ENCODE data around the genes DAPP1 and BDH2.

DNA sequence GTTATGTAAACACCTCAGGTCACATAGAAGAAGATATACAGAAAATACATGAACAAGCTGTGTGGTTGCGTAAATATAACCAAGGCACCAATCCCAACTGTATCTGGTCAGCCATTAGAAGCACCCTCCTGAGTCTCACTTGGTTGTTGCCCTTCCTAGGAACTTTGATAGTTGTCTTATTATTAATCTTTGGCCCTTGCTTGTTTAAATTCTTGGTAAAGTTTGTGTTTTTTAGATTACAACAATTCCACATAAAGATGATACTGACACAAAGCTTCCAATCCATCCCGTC is 11.0 kb upstream of the ADH4 start:
- PRO-cap, result no peak

DNA sequence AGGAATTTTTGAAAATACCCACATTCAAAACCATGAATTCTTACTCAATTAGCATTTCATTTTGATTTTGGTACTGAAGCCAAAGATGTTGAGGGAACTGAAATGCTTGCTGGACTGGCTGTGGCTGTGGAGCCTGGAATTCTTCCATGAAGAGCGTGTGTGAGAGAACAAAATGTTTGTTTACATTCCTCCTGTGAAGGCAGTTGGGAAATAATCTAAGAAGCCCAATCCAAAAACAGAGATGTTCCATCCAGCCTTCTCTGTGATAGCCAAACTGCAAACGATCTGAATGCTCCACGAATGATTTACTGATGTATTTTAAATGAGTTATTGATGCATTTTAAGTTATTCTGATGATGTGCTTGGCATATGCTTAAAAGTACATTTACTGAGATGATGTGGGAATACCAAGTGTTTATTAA is 3.8 kb upstream of the ADH1B start:
- PRO-cap, result no peak

DNA sequence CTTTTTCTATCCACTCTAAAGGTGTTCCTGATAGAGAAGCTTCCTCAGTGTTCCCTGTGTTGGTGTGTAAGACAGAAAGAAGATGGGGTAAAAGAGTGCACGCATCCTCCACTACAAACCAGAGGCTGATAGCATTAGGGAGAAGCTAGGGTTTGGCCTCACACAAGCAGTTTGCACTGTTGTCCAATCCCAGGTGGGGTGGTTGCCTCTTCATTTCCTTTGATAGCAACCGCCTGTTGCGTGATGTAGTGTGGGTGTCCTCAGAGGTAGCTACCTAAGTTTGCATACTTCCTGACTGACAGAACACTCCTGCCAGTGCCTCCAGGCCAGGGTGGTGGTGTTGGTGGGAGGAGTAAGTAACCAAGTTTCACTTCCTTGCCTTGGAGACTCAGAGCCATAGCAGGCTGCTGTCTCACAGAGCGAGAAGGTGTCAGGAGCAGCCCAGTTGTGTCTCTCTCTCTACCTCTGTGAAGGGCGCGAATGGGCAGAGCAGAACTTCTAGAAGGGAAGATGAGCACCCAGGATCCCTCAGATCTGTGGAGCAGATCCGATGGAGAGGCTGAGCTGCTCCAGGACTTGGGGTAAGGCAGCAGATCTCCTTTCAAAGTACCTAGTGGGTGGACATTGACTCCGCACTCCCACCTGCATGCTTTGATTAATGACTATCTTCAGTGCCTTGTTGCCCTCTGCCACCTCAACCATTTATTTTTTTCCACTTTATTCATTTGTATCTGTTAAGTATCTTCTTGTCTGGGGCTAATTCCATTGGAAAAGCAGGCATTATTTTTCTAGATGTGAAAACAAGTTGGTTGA is at the start of gene DAPP1:
DAPP1 (plus strand) TSS at position 394 of the 813 bp plus-strand sequence.
- PRO-cap, result bidirectional peak, plus-strand start at position 417 of the sequence, minus-strand start at position 127 of the sequence

DNA sequence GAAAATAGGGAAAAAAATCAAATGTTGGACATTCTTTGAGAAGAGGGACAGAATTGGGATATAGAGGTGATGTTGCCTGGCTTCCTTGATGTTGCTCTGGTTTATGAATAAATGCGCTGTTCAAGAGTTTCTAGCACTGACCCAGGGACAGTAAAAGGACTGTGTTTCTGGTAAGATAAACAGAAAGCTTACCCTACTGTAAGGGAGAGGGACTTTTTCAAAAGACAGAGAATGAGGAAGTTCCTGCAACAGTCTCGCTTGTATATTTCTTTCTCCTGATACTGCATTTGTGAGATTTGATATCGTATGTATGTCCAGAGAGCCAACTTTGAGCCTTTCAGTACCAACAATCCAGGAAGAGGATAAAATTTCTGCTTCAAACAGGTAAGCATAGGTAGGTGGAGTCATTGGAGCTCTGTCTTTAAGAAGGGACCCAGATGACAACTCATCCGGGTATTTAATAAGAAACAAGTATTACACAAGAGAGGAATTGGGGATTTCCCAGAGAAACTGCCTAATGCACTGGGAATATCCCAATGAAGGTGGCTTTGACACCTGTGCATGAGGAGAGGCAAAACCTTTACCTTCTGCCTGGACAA is 719 bp downstream of the DAPP1 start:
- PRO-cap, result no peak

GRCh38 chr4:101178634-101179369 is 168.5 kb downstream of the PPP3CA start:
- PRO-cap, result no peak

DNA sequence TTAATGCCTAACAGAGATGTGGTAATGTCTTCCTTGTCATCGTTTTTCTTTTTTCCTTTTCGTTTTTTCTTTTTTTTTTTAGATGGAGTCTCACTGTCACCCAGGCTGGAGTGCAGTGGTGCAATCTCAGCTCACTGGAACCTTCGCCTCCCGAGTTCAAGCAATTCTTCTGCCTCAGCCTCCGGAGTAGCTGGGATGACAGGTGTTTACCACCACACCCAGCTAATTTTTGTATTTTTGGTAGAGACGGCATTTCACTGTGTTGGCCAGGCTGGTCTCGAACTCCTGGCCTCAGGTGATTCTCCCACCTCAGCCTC is 100.3 kb downstream of the PPP3CA start:
- PRO-cap, result no peak

GRCh38 chr4:101262668-101263250 is 84.6 kb downstream of the PPP3CA start:
- PRO-cap, result no peak

GRCh38 chr4:101283398-101284164 is 63.7 kb downstream of the PPP3CA start:
- PRO-cap, result no peak

DNA sequence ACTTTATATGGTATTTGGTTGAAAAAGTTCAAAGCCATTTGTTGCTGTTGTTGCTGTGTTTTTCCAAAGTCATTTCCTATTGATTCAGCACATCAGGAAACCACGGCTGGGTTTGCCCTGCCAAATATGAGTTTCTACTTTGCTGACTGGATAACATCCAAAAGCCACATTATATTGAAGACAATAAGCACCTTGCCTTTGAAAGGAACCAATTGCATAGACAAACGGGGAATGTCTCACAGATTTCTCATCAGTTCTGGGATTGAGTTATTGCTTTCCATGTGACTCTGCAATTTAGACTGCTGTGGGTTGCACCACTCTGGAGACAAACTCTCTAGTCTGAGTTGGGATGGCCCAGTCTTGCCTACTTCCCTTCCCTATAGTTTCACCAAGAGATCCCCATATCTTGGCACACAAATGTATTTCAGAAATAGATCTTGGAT is 206.1 kb downstream of the SLC39A8 start:
- PRO-cap, result no peak

DNA sequence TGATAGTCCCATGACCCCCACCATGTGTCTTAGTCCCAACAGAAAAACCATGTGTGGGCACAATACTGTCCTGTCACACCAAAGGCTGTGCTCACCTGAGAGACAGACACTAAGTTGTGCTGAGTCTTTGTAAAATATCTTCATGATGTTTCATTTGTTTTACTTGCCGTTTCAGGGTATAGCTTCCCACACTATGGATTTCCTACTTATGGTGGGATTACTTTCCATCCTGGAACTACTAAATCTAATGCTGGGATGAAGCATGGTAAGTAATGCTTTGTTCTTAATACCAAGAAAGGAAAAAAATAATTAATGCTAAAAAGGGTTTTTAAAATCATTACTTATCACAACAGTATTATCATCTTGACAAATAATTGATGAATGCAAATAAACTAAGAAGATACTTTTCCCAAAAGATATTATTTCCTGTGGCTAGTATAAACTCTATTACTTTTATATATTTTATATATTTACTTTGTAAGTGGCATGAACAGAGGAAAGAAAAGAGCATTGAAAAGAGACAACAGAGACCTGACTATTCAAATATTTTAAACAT is 93.6 kb downstream of the NFKB1 start:
- PRO-cap, result no peak

- PRO-cap, result no peak
Observed at GRCh38 chr4:102734620-102735243, 26.0 kb downstream of the MANBA start.

DNA sequence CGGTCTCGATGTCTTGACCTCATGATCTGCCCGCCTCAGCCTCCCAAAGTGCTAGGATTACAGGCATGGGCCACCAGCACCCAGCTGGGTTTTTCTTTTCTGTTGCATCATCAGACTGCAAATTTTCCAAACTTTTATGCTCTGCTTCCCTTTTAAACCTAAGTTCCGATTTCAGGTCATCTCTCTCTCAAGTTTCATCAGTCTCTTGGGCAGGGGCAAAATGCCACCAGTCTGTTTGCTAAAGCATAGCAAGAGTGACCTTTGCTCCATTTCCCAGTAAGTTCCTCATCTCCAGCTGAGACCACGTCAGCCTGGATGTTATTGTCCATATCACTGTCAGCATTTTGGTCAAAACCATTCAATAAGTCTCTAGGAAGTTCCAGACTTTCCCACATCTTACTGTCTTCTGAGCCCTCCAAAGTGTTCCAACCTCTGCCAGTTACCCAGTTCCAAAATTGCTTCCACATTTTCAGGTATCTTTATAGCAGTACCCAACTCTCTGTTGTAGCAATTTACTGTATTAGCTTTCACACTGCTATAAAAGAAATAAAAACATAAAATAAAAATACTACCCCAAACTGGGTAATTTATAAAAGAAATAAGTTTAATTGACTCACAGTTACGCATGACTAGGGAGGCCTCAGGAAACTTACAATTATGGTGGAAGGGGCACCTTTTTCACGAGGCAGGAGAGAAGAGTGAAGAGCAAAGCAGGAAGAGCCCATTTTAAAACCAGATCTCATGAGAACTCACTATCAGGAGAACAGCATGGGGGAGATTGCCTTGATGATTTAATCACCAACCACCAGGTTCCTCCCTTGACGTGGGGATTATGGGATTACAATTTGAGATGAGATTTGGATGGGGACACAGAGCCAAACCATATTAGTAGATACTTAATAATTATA is 9.8 kb downstream of the CISD2 start:
- PRO-cap, result no peak

DNA sequence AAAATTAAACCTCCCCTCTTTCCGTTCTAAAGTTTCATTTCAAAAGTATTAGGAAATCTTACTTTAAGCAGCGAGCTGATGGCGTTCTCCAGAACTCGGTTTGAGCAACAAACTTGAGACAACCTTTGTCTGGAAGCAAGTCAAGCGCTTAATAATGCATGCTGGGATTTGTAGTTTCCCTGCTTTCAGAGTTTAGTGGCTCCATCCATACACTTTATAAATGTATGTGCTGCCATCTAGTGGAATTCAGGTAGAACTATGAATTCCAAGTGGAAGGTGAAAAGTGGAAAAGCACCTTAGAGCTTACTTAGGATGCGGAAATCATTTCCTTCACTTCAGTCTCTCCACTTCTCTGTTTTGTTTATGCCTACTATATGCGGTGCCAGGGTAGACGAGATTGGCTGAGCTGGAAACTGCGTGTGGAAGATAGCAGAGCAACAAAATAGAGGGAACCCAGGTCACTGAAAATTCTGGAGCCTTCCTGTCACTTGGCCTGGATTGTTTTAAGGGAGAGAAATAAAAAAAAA is at the start of gene BDH2:
BDH2 (minus strand) TSS at position 114 of the 527 bp plus-strand sequence.
- PRO-cap, result unidirectional peak, minus-strand start at position 102 of the sequence

DNA sequence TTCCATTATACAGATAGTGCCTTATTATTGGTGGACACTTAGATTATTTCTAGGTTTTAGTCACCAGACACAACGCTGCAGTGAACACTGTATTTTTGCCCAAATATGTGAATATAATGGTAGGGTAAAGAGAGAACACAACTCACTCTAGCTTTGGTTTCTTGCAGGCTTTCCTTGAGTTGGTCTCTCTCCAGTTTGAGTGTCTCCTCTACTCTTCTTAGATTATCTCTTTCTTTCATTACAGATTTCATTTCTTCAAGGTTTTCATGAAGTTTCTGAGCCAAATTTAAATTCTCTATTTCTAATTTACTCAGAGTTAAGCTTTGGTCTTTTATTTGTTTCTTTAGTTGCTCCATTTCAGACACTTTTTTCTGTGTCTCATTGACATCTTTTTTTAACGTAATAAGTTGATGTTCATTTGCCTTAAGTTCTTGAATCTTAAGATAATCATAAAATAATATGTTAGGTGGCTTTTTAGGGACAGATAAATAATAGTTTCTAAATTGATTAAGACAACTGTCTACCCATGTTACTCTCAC is 41.1 kb upstream of the BDH2 start:
- PRO-cap, result no peak

DNA sequence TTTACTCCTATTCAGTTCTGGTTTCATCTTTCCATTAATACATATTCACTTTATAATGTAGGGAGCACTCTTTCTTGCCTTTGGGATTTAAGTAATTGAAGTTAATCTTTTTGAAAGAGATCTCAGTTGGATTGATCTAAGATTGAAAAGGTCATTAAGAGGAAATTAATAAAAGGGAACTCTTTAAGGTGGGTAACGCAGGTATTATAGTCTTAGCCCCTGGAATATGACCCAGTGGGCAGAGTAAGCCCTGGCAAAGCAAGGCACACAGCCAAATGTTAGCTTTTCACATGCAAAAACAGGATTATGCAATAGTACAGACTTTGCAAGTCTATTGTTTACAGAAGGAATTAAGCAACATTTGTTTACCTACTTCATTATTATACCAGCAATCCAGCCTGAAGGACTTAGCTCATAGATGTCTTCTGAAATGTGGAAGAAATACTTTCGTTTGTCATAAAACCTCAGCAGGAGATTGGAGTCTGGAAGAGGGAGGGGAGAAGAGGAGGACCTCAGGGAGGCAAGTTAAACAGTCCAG is 226.6 kb upstream of the CENPE start:
- PRO-cap, result no peak

DNA sequence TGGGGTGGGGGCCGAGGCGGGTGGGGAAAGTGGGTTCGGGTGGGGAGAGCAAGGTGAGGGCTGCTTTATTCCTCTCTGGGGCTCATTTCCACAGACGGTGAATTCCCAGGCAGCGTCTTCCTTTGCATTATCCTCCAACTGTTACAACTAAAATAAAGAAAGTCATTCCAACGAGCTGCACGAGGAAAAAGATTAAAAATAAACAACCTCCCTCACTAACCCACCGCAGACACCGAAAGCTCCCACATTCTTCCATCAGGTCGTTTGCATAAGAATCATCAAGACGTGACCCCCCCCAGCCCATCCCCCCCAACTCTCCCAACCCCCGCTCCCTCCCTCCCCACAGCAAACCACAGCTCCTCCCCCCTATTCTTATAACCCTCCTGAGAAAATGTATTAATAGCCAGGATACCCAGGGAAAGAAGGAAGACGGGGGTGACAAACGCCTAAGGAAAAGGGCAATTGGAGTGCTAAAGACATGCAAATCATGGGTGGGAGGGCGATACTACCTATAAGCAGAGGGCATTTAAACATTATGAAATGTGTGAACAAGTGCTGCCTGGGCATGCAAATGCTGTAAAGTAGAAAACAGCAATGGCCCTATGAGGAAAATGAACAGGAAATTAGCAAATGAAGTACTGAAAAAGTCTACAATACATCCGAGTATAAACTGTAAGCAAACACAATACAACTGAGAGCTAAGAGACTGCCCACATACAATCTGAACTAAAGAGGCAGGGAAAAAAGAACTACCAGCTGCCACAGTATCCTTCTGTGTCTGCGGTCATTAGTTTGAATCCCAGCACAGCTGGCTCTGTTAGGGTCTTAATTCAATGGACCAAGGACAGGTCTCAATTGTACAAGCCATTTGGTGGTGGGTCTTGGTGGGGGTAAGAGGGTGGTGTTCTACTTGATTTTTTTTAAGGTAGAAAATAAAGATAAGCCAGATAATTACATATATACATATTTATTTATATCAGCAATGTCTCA is 2.5 kb downstream of the CXXC4 start:
- PRO-cap, result bidirectional peak, plus-strand start at position 424 of the sequence, minus-strand start at position 257 of the sequence

- PRO-cap, result no peak
Observed at GRCh38 chr4:105902803-105903179, 7.5 kb downstream of the NPNT start.

DNA sequence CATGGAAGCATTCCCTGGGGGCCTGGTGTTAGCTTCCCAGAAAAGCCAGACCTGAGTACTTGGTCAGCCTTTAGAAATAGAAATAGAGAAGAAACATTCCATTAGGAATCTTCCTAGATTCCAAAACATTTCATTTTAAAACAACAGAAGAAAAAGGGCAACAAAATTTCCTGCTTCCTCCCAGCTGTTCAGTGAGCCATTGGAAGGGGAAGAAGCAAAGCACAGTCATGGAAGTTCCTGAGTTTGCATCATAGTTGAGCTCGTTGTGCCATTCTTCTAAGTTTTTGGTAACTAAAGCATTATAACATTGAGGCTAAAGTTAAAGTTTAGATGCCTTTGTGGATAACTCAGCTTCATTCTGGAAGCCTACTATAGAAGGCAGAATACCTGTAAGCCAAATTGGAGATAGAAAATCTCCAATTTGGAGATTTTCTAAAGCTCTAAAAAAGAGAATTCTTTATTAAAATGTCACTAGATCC is 83.6 kb downstream of the NPNT start:
- PRO-cap, result no peak

- PRO-cap, result no peak
Observed at GRCh38 chr4:106220138-106220560, 95.9 kb downstream of the TBCK start.

- PRO-cap, result no peak
Observed at GRCh38 chr4:107034094-107034657, 1.9 kb downstream of the DKK2 start.

All from bronchus (tissue), 1 donor.